A375 (cell line): ENCODE results near the genes SPACA5B and PIM2.

GRCh38 chrX:47202137-47202807, 8.6 kb downstream of the UBA1 start:
- RAMPAGE, long total RNA = no peak

GRCh38 chrX:47212690-47213305, 5.7 kb upstream of the CDK16 start:
- RAMPAGE, long total RNA = no peak

DNA sequence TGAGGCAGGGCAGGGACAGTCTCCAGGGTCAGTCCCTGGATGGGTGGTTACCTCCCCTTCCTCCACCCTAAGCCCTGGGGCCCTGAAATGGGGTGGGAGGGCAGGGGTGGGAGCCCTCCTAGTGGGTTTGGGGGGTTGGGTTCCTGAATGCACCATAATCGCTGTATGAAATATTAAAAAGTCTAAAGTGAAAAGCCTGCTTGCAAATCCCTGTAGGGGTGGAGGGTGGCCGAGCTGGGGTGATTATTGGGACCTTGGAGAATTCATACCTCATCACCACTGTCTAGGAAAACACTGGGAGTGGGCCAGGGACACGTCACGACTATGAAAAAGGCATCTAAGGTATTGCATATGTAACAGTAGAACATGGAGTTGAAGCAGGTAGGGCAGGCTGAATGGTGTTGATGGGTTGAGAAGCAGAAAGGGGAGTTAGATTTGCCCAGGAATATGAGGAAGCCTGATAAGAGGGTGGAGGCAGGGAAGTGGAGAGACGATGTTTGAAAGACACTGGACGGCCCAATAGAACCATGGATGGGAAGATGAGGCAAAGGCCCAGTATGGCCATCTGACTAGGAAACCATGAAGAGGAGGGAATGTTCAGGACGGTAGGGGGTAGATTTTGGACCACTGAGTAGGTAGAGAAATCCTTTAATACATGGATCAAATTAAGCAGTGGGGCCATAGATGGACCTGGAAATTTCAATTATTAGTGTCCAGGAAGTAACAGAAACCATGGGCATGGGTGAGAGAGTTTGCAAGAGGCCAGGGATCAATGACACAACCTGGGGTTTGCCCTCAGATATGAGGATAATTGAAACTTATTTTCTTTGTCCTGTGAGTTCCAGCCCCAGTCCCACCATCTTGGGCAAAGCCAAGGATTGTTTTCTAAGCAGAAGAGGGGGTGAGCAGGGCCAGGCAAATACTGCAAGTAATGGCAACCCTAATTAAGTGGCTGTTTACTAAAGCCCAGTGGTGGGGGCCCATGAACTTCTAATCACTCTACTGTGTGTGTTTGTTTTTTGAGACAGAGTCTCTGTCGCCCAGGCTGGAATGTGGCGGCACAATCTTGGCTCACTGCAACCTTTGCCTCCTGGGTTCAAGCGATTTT, 2.7 kb upstream of the USP11 start:
- RAMPAGE, long total RNA = no peak

- RAMPAGE, long total RNA = no peak
Observed at GRCh38 chrX:47232502-47232796, 360 bp upstream of the USP11 start.

GRCh38 chrX:47233202-47234088, 636 bp downstream of the USP11 start:
- RAMPAGE, long total RNA = no peak

GRCh38 chrX:47462745-47463123, 20.3 kb downstream of the ZNF41 start:
- RAMPAGE, long total RNA = no peak

DNA sequence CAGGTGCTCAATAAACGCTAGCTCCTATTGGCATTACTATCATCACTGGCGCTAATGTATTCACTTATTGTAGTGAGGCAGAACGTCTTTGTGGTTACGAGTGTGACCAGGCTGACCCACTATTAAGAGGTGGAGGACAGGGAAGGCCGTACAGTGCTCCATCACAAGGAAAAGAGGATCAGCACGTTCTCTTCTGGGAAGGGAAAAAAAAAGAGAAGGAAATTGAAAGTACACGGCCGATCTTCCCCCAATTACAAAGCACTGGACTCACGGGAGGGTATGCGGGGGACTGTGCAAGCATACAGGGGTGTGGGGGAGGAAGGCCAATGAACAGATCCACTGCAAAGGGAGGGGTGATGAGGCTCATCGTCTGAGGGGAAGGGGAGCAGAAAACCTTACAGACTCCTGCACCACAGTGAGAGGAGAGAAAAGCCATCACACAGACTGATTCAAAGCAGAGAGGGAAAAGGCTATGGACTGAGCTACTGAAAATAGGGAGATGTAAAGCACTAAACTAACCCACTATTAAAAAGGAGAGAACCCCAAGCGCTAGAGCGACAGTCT, 1.1 kb downstream of the ELK1 start:
- RAMPAGE, long total RNA = no peak

DNA sequence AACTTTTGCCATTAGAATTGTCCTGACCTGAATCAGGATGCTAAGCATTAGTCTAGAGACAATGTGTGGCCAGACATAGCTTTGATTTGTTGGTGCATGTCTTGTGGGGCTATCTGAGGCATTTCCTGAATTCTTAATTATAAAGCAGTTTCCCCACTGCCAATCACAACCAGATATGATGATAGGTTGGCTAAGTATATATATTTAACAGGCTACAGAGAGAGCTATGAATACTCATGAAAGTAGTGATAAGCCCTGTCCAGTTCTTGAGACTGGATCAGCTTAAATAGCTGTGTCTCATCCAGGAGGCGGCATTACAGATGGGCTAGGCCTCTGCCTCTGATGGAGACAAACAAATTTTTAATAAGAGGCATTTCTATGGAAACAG, 37.8 kb upstream of the ZNF81 start:
- RAMPAGE, long total RNA = no peak

- RAMPAGE, long total RNA = no peak
Observed at GRCh38 chrX:47802689-47803097, 34.0 kb upstream of the ZNF81 start.

- RAMPAGE, long total RNA = no peak
Observed at GRCh38 chrX:47862644-47863105, 26.0 kb downstream of the ZNF81 start.

DNA sequence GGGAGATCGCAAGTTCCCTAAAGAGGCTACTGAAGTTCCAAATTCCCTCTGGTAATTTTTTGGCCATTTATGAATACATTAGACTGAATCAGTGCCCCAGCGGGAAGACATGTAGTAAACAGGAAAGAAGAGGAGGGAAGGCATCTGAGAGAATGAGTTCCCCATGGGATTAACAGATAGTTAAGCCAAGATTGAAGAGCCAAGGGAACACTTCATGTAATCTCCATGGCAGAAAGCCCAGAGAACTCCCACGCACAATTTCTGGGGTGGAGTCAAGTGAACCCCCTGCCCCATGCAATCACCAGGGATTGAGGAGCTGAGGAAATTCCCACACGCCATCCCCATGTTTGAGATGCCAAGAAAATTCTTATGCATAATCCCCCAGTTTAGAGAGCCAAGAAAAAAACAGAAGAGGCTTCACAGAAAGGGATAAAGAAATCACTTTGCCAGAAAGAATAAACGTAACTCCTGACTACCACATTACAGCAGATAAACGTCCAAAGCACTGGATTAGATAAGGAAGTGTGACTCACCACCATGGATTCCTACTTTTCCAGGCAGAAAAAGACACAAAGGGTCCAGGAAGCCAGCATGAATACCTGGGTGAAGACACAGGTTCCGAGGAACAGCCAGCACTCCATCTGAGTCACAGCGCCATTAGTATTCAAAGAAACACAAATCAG, 25.6 kb downstream of the ZNF630 start:
- RAMPAGE, long total RNA = no peak

DNA sequence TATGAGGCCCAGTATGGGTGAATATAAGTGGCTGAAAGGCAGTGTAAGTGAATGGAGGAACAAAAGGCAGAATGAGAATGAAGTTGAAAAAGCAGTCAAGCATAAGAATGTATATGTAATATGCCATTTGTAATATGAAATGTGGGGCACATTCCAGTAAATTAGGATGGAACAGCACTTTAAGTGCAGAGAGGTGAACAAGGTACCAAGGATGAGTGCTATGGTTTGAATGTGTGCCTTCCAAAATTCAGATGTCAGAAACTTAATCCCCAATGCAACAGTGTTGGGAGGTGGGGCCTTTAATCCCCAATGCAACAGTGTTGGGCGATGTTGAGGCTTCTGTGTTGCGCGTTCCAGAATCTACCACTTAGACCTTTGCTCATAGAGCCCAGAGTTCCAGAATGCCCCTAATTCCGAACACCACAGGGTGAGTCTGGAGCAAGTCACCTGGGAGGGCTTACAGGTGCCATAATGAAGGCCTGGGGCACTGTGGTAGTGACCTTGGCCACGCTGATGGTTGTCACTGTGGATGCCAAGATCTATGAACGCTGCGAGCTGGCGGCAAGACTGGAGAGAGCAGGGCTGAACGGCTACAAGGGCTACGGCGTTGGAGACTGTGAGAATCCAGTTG, at the start of gene SPACA5B:
Gene SPACA5B, plus strand, starts transcription at position 410 of the 631 bp plus-strand sequence.
- RAMPAGE, long total RNA = no peak

DNA sequence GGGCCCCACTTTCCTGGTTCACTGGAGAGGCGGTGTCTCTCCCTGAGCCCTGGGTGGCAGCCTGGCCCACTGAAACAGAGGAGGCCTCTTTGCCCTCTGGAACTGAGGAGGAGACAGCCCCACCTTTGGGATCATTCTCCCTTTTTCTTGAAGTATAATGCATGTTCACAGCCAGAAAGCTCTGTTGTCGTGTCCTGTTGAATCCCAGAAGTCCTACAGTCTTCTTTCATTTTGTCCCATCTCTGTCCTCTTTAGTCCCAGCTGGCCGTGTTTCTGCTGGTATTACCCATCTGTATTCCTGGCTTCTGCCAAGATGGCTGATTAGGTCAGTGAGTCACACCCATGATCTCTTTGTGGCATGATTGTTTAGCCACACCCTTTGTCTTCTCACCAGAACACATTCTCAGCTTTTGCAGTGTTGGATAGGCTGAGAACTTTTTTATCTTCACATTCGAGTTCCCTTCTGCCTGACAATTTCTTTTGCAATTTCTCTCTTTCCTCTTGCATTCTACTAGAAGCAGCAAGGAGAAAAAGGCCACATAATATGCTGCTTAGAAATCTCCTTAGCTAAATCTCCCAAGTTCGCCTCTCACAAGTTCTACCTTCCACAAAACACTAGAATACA, 7.9 kb upstream of the TBC1D25 start:
- RAMPAGE, long total RNA = no peak

- RAMPAGE, long total RNA = no peak
Observed at GRCh38 chrX:48625747-48625967, 28.4 kb downstream of the WDR13 start.

DNA sequence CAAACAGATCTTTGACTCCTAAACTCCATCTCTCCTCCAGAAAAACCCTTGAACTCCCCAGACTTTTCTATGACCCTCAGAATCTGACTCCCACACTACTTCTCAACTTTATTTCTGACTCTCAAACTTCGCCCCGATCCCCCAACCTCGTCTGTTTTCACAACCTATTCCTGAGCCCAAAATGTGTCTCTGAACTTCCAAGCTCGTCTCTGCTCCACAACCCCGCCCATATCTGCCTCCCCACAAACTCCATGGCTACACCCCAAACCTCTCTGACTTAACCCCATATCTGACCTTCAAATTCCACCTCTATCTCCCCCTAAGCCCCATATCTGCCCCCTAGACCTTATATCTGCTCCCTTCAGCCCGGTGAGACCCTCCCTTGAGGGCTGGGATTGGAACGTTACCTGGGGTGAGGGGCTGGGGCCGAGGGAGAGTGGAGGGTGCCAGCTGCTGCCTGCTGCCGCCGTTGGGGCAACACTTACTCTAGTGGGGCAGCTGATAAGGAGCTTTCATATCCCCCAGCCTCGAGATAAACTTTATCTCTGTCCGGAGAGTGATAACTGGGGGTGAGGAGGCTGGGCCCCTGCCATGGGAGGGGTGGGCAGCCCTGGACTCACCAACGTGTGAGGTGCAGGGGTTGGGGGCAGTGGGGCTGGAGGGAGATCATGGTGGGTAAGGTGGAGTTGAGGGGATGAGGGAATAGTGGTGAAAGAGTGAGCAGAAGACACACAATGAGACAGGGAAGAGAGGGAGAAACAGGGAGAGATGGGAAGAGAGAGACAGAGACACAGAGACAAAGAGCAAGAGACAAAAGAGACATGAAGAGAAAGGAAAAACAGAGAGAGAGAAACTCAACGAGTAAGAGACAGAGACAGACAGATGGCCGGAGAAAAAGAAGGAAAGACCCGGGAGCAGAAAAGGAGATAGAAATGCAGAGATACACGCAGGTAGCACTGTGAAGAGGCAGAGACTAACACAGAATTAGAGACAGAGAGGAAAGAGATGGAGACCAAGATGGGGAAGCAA, 1.4 kb downstream of the GATA1 start:
- RAMPAGE, long total RNA = no peak

DNA sequence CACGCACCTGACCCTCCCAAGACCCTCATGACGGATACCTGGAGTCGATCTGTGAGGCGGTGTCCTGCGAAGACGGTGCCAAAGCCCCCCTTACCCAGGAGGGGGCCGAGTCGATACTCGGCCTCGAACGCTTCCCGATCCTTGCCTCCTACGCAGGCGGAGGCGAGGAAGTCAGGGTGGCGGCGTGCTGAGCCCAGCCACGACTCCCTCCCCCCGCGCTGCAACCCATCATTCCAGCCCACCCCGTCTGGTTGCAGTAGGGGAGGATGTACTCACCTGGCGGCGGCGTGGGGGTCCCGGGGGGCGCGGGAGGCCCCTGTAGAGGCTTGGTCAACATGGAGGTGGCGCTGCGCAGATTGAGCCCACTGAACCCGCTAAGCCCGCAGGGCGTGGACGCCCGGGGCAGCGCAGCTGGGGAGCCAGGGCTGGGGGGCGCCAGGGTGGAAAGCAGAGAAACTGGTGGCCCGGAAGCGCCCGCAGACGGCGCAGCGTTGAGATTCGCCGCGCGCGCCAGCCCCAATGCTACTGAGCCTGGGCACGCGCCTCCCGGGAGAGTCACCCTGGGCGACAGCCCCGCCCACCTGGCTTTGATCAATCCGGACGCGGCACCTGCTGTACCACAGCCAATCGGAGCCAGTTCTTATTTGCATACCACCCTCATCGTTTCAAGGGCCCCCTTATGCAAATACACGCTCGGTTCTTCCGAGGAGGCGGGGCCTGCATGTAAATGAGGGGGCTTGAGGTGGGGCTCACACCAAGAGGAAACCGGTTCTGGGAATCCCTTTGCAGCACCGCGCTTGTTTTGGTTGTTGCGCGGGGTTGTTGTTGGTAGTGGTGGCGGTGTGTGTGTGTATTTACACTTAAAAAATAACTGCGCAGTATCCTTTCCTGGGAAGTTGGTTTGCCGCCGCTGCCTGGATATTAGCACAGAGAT, at the start of gene PIM2:
Gene PIM2, minus strand, starts transcription at position 527 of the 934 bp plus-strand sequence.
- RAMPAGE, long total RNA = start-site peak on the minus strand centred at position 539 of the sequence, 25 bp wide, 33 and 12 reads in 2 replicates

DNA sequence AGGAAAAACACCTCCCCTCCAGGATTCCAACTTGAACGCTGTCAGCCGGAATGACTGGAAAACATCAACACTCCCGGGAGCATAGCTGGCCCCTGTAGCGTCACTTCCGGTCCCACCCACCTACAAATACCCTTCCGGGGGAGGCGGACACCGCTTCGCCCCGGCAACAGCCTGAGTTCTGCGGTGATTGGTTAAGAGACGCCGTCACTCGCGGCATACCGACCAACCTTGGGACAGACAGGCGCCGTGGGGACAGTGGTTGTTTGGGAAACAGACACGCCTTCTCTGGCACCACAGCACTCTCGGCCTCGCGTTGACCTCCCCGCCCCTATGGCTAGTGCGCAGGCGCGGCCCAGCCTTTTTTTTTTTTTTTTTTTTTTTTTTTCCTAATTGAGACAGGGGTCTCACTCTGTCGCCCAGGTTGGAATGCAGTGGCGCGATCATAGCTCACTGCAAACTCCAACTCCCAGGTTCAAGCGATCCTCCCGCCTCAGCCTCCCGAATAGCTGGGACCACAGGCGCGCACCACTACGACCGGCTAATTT, 948 bp upstream of the OTUD5 start:
- RAMPAGE, long total RNA = no peak

- RAMPAGE, long total RNA = no peak
Observed at GRCh38 chrX:48958828-48959220, 1.4 kb upstream of the OTUD5 start.

DNA sequence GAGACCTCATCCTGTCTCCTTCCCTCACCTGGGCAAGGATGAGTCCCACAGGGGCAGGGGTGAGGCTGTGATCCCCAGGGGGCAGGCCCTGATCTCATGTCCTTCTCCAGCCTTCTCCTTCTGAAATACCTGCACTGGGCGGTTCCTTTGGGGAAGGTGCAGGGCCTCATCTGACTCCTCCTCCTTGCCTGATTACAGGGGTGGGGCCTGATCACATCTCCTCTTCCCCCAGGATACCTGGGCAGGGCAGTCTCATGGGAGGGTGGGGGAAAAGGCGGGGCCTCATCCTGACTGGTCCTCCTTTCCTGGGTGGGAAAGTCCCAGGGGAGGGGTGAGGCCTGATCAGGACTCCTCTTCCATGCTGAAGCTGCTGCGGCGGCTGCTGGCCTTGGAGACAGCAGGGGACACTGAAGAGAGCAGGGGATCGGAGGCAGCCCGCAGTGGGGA, 13.3 kb downstream of the TFE3 start:
- RAMPAGE, long total RNA = no peak

GRCh38 chrX:49039739-49041032, 3.0 kb downstream of the TFE3 start:
- RAMPAGE, long total RNA = no peak